HGPS cell (cell line): ENCODE data around the genes PLA2G2D and EIF4G3.

DNA sequence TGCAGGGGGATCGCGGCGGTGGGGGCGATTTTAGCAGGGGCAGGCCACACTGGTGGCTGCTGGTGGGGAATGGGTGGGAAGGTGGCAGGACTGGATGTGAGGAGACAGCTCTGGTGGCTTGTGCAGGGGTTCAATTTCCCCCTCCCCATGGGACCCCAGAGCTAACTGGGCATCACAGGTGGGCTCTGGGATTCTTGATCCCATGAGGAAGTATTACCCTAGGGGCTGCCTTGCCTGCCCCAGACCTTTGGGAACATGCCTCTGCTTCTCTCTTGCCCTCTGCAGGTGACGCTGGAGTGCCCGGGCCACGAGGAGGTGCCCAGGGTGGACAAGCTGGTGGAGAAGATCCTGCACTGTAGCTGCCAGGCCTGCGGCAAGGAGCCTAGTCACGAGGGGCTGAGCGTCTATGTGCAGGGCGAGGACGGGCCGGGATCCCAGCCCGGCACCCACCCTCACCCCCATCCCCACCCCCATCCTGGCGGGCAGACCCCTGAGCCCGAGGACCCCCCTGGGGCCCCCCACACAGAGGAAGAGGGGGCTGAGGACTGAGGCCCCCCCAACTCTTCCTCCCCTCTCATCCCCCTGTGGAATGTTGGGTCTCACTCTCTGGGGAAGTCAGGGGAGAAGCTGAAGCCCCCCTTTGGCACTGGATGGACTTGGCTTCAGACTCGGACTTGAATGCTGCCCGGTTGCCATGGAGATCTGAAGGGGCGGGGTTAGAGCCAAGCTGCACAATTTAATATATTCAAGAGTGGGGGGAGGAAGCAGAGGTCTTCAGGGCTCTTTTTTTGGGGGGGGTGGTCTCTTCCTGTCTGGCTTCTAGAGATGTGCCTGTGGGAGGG lies 7.9 kb upstream of the HTR6 start:
- RRBS, result no CpG with 5 or more reads among the region's 19 CpGs

DNA sequence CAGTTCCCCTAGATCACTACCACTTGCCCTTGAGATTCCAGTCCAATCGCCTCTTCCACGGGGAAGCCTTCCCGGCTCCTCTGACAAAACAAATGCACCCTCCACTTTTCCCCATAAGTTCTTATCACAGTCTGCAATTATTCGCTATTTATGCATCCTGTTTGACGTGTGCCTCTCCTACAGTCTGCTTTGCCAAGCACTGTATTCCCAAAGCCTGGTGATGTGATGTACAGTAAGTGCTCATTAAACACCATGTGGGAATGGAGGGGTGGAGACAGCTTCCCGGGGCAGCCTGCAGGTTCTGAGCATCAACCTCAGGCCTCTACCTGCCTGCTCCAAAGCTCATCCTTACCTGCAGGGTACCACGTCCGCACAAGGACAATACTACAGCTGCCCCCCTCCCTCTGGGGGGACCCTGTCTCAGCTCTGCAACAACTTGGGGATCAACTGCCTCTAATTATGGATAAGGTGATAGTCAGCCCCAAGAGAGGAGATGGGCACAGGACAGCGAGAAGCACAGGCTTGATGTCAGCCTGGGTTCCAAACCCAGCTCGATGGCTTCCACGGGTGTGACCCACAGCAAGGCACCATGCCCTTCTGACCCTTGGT lies 57.5 kb downstream of the TMCO4 start:
- RRBS, result no CpG with 5 or more reads among the region's 11 CpGs

DNA sequence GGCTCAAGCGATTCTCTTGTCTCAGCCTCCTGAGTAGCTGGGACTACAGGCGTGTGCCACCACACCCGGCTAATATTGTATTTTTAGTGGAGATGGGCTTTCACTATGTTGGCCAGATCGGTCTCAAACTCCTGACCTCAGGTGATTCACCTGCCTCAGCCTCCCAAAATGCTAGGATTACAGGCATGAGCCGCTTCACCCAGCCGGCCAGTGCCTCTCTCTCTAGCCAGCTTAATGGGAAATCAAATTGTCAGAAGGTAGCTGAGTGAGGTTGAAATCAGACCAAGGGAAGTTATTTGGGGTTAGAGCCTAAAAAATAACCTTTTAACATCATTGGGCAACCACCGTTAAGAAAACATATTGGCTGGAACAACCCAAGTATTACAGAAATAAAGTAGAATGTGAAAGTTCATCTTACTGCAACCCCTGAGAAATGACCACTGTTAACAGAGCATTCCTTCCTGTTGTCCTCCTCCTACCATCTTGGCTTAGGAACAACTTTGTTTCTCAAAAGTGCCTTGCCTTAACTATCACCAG lies 3.1 kb upstream of the RNF186 start:
- RRBS, result no CpG with 5 or more reads among the region's 7 CpGs

DNA sequence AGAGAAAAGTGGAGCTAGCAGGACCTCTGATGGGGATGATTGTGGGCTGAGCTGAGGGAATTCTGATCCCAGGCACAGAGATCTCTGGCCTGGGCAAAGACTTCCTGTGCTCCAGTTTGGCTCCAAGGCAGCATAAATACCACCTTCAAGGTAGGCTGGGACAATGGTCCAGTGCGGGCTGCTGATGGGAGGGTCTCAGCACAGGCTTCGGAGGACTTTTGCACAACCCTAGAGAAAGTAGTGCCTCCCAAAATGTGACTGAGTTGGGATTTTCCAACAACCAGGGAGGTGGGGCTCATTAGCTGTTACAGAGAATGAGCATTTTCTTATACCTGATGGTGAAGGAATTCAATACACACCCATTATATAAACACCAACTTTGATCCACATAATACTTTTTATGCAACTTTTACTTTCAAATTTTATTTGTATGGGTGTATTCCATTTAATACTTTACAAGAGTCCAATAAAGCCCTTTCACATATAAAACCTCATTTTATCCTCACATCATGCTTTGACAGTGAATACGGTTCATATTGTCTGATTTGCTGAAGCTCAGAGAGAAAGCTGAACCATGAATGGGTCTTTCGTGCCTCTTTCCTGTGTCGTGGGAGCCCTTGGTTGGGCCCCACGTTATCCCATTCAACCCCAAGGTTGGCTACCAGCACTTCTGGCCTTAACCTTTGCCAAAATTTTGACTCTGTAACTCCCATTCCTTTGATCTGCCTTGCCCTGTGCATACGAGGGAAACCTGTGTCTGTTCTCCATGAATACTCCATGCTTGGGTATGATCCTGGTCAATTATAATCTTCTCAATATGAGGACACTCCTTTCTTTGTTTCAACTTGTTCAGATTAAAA lies 31.3 kb upstream of the RNF186 start:
- RRBS, result no CpG with 5 or more reads among the region's 7 CpGs

DNA sequence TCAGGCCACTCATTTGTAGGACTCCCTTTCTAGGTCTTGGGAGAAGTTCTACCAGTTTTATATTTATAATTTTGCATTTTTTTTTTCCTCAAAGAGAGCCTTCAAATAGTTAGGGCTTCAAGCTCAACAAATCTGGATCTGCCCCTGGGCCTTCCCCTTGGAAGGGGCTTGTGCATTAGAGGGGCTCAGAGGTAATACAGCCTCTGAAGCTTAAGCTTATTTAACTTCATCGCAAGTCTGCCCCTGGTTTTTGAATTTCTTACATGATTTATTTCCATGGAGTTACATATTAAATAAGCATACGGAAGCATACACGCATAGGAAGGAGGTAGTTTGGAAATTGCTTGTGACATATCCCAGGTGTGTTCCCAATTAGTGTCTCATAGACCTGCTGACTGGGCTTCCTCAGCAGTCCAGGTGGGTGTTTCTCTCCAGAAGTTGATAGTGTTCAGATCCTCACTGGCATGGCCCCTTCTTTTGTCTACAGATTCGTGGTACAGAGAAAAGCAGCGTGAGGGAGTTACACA lies 14.9 kb downstream of the OTUD3 start:
- RRBS, result no CpG with 5 or more reads among the region's 5 CpGs

GRCh38 chr1:19968107-19968474 lies 11.3 kb downstream of the PLA2G2A start:
- RRBS, result no CpG with 5 or more reads among the region's 7 CpGs

- RRBS, result no CpG with 5 or more reads among the region's 4 CpGs
These were observed 932 bp upstream of the PLA2G2A start for GRCh38 chr1:19980260-19980840.

- RRBS, result no CpG with 5 or more reads among the region's 9 CpGs
These were observed 13.2 kb downstream of the PLA2G5 start for GRCh38 chr1:20083048-20083784.

- RRBS, result no CpG with 5 or more reads among the region's 2 CpGs
These were observed at the start of gene PLA2G2D for GRCh38 chr1:20119349-20119615. PLA2G2D (minus strand) TSS chr1:20119536.

DNA sequence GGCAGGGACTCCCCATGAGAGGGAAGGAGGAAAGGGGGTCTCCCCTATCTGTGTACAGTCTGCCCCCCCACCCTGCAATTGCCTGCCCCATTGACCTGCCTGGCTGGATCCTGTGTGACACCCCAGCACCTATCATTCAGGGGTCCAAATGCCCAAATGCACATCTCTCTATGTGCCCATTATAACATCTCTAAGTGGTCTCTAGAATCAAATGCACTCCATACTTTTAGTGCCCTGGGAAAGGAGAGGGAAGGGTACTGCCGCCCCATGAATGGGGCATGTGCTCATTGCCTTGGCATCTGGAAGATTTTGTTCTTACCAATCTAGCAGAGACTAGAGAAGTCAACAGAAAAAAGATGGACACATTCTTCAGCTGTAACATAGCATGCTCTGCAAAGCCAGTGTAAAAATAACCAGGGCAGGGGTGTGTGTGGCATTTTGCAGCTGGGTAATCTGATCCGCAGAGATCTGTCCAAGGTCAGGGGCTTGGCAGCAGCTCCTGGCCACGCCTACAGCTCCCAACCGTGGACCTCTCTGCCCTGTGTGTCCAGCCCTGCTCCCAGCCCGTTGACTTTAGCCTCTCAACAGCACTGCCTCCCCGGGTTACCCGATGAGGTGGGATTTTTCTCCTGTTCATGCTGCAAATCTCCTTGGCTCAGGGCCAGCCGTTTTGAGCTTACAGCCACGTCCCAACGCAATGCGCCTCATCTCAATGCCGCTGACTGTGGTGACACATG lies 67.9 kb downstream of the VWA5B1 start:
- RRBS, result no CpG with 5 or more reads among the region's 12 CpGs

GRCh38 chr1:20616282-20617153 lies 16.7 kb upstream of the PINK1 start:
- RRBS, result no CpG with 5 or more reads among the region's 16 CpGs

DNA sequence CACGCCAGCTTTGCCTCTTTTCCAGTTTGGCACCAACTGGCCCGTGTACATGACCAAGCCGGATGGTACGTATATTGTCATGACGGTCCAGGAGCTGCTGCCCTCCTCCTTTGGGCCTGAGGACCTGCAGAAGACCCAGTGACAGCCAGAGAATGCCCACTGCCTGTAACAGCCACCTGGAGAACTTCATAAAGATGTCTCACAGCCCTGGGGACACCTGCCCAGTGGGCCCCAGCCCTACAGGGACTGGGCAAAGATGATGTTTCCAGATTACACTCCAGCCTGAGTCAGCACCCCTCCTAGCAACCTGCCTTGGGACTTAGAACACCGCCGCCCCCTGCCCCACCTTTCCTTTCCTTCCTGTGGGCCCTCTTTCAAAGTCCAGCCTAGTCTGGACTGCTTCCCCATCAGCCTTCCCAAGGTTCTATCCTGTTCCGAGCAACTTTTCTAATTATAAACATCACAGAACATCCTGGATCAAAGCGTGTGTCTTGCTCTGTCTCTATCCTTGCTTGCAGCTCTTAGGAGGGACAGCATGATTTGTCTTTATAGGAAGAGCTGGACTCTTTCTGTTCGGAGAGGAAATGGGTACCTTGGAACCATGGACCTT lies 14.7 kb upstream of the PINK1 start:
- RRBS, result no CpG with 5 or more reads among the region's 10 CpGs

- RRBS, result no CpG with 5 or more reads among the region's 6 CpGs
These were observed 6.5 kb downstream of the PINK1 start for GRCh38 chr1:20639717-20640236.

- RRBS, result no CpG with 5 or more reads among the region's 9 CpGs
These were observed 7.3 kb downstream of the SH2D5 start for GRCh38 chr1:20725313-20725579.

- RRBS, result no CpG with 5 or more reads among the region's 7 CpGs
These were observed 75.0 kb upstream of the HP1BP3 start for GRCh38 chr1:20862063-20862526.

DNA sequence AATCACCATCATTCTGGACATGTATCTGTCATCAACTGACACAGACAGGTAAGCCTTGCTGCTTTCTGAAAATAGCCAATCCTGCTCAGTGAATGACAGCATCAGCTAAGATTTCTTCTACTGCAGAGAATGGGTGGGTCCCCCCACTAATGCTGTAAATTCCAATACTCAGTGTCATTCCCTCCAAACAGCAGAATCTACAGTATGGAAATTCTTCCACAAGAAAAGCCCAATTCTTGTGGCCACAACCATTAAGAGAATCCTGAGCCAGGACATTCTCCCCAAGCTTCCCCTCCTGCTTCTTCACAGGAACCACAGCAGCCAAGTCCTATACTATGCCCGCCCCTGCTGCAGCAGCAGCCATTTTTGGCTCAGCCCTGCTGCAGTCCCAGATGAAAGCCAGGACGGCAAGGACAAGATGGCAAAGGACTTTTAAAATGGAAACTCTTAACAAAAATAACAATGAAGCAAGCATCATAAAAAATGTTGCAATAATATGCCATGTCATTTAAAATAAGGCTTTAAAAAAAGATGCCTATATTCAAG lies 26.8 kb downstream of the EIF4G3 start:
- RRBS, result no CpG with 5 or more reads among the region's 2 CpGs

GRCh38 chr1:21176763-21177286 lies at the start of gene EIF4G3:
EIF4G3 (minus strand) TSS chr1:21176897.
- RRBS, result 3% methylated on average over 25 of the region's 53 CpGs

DNA sequence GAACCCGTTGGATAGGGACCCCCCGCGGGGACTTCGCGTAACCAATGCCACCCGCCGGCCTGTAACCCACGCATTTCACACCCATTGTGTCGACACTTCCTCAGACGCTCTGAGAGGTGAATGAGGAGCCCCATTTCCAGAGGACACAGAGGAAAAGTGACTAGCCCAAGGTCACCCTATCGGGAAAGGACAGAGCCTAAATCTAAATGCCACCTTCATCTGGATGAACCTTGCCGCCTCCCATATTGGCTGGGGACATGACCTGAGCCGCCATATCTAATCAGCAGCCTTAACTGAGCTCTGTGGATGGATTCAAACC lies 549 bp upstream of the EIF4G3 start:
- RRBS, result 3% methylated on average over 7 of the region's 13 CpGs

DNA sequence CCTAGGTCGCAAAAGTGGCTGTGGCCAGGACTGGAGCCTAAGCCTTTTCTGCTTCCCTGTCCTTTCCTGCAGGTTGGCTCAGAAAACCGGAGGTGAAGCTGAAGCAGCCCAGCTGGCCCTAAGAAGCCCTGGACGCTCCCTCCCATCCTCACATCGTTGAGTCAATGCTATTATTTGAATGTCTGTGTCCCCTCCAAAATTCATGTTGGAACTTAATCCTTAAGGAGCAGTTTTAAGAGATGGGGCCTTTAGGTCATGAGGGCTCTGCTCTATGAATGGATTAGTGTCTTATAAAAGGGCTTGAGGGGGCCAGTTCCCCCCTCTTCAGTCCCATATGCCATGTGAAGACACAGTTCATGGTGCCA lies 23.5 kb downstream of the ECE1 start:
- RRBS, result no CpG with 5 or more reads among the region's 4 CpGs

DNA sequence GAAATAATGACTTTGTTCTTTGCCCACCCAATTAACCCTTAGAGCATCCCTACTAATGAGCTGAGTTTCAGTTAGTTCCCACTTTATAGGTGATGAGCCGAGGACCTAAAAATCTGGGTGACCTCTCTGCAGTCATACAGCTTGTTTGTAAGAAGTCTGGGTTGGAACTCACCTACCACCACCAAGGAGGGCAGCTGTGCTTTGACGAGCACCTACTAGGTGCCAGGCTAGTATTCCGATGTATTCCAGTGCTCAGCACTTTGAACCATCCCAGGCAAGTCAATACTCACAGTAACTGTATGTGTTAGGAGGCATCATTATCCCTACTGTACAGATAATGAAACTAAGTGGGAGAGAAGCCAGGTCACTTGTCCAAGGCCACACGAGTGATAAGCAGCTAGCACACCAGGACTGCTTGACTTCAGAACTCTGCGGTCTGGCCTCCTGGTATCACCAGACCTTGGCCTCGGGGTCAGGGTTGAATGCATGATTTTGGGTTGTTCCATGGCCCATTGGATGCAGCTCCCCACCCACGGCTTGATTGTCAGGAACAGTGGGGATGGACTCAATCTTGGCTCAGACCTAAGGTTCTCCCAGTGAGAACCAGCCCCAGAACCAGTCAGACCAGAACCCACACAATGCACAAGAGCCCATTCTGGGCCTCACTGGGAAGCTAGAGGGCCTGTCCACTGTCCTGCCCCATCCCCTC lies 20.7 kb downstream of the ECE1 start:
- RRBS, result no CpG with 5 or more reads among the region's 7 CpGs